Bronchial epithelial cell (primary cell): Measurements from ENCODE around the gene GEMIN5.

DNA sequence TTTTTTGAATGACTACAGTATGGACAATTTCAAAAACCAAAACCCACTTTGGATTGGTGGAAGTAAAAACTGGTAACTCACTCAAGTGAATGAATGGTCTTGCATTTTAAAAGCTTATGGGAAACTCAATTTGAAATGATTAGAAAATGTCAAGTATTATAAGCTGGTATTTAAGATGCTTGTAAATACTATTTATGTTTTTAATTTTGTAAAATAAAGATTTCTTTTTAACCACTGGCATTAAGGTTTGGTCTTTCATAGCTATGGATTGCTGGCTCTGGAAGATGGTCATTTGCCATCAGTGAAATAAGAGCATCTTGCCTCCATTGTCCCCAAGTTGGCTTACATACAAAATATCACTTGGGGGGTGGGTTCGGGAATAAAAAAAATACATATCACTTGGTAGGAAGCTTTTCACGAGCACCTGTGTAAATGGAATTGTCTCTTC lies 18.1 kb downstream of the CNOT8 start:
- RRBS, 2 experiments: no CpG with 5 or more reads among the region's 2 CpGs

DNA sequence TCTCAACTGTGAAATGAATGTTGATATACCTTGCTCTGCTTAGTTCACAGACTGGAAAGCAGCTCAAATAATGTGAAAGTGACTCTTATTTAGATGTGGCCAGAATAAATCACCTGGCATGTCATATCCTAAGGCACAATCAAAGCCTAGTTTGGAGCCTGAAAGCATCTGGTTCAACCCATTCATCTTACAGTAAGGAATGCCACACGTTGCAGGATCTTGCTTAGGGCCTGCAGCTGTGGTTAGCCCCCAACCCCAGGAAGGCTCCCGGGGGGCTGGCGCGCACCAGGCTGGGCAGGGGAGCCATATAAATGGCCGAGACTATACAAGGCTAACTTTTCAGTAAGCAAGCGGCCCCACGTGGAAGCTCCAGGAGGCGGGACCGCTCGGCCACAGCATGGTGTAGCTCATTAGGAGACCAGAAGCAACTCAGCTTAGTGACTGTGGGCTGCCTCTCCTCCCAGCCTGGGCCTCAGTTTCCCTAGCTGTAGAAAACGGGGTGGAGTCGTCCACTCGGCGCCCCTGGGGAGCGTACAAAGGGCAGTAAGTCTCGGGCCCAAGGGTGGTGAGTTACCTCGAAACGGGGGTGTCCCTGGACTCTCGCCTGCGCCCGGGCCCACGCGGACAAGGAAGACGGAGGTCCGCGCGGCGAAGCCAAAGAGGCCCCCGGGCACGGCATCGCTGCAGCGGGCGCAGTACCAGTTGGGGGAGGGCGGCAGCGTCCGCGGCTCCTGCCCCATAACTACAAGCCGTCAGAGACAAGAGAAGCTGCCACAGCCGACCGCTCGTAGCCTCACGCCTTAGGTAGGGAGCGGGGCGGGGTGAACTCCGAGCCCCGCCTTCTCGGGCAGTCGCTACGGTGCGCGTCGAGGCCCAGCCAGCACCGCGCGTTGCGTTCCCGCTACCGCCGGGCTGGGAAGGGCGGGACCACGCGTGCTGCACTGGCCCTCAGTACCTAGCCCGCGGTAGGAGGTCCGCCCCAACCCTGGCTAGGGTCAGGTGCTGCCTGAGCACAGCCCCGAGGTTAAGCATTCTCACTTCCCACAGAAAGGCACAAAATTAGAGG lies at the start of gene GEMIN5:
Gene GEMIN5, minus strand, starts transcription at position 818 of the 1,066 bp plus-strand sequence.
- RRBS, 2 experiments: 1% methylated on average over 9 of the region's 66 CpGs

GRCh38 chr5:155729437-155730224 lies 597.3 kb upstream of the SGCD start:
- RRBS, 2 experiments: no CpG with 5 or more reads among the region's 36 CpGs

DNA sequence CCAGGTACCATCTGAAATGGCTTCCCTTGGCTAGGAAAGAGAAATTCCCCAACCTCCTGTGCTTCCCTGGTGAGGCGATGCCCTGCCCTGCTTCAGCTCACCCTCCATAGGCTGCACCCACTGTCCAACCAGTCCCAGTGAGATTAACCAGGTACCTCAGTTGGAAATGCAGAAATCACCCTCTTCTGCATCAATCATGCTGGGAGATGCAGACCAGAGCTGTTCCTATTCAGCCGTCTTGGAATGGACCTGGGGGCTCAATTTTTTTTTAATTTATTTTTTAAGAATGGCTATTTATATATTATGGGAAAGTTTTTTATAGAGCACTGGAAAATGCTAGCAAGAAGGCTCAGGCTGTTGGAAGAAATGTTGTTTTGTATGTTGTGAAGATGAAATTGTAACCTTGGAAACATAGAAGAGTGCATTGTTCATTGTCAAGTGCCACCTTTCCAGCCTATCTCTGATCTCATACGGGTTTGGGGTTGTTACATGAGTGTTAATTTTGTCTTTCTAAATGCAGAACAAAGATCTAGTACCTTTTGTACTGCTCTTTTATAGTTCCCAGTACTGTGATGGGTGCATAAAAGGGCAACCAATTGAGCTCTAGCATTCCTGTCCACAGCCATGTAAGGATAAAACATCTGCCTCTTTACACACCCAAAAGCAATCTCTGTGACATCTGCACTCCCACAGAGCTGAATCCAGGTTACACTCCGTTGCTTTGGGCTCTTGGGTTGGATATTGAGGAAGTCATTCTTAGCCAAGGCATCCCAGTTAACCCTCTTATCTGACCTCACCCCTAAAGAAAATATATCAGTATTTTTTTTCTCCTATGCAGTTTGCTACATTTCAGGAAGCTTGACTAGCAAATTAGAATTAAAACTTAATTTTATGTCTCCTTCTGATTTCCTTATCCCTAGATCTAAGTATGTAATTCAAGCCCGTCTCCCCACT lies 255.1 kb downstream of the SGCD start:
- RRBS, 2 experiments: no CpG with 5 or more reads among the region's 5 CpGs

DNA sequence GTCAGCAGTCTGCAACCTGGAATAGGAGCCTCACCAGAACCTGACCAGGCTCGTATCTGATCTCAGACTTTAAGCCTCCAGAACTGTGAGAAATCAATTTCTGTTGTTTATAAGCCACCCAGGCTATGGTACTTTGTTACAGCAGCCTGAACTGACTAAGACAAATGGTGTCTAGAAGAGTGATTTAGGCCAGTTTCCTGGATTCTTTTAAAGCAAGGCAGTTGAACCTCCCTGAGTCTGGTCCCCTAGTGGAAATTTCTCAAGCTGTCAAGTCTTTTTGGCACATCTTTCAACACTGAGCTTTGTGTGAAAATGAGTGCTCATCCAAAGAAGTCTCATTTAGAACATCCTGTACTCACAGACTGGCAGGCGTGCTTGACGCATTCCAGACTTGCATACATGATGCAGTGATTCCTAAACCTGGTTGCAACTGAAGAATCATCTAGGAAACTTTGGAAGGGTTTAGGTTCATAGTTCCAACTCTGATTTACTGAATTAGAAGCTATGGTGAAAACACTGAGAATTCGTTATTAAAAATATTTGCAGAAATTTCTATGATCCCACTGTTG lies 254.7 kb upstream of the PPP1R2B start:
- RRBS, 2 experiments: no CpG with 5 or more reads among the region's 4 CpGs

GRCh38 chr5:156820052-156820528 lies 30.0 kb upstream of the PPP1R2B start:
- RRBS, 2 experiments: no CpG with 5 or more reads among the region's 6 CpGs

GRCh38 chr5:157143178-157144165 lies 807 bp upstream of the MED7 start:
- RRBS, 2 experiments: no CpG with 5 or more reads among the region's 36 CpGs

DNA sequence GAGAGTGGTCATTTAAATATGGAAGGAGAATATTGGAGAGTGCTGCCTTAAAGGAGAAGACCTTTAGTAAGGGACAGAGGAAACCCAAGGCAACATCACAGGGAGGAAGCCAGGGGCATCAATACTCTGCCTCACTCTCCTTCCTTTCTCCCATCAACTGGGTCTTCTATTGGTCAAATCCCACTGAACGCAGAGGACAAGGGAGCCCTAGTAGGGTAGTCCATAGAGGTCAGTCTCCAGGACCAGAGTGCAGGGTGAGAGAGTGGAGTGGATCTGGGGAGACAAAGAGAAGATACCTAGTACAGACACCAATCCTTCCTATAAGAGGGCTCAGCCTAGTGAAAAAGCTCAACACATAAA lies 8.3 kb upstream of the CYFIP2 start:
- RRBS, 2 experiments: no CpG with 5 or more reads among the region's 1 CpG

- RRBS, 2 experiments: no CpG with 5 or more reads among the region's 4 CpGs
Measured at GRCh38 chr5:157283223-157283844, 17.4 kb downstream of the CYFIP2 start.

- RRBS, 2 experiments: no CpG with 5 or more reads among the region's 3 CpGs
Measured at GRCh38 chr5:157284469-157284893, 18.6 kb downstream of the CYFIP2 start.

DNA sequence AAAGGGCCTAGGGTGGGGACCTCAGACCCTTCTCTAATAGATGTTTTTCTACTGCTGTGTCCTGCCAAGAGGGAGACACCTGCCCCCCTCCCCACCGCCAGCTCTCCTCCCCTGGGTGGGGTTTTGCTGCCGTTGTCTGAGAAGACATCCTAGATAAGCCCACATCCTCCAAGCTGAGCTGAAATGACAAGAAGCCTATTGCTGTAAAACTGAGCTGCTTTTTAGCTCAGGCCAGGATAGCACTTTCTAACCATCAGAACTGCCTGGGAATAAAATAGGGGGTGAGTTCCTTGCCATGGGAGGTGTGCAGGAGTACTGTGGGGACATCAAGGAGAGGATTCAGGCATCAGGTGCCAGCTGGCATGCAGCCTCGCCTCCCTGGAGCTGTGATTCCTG lies 37.8 kb downstream of the CYFIP2 start:
- RRBS, 2 experiments: no CpG with 5 or more reads among the region's 3 CpGs

DNA sequence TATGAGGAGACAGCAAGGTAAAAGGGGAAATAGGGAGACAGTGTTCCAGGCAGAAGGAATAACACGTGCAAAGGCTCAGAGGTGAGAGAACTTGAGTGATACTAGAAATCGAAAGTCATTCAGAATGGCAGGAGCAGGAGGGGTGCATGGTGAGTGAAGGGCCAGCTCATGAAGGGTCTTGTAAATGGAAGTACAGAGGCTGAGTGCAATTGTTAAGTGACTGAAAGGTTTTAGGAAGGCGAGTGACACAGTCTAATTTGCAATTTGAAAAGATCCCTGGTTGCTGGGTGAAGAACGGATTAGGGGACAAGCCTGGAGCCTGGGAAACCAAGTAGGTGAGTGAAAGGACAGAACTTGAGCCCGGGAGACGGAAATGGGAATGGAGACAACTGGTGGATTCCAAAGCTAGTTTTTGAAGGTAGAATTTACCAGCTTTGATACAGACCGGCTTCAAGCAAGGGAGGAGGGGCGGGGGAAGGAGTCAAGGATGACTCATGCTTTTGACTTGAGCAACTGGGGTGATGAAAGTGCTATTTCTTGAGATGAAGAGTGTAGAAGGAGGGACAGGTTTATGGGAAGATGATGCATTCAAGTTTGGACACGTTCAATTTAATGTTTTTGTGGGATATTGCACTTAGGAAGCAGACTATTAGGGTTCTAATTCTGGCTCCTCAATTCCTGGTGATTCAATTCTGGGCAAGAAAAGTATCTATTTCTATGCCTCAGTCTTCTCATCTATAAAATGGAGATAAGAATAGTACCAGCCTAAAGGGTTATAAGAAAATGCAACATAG lies 4.3 kb downstream of the NIPAL4 start:
- RRBS, 2 experiments: 0% methylated on average over 2 of the region's 9 CpGs; no CpG with 5 or more reads in 1 of the 2 experiments

DNA sequence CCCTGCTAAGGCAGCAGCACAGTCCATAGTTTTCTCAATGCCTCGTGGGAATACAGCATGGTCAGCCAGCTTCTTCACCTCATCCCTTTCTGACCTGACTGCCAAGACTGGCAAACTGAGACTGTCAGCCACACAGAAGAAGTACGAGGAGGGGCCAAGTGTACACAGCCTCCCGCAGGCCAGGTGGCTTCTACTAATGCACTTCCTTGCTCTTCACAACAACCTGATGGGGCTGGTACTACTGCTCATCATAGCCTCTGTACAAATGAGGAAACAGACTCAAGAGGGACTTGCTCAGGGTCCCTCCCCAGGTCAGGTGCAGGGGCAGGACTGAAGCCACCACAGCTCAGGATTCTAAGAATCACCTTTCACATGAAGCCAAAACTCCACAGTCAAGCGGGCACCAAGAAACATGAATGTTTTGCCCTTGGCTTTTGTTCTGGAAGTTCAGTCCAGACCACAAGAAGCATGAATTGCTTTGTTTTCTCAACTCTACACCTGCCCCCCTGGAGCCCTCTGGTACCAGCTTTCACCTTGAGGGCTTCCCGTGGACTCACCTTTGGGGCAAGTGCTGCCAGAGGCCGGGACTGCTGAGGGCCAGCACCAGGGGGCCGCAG lies 21.3 kb downstream of the NIPAL4 start:
- RRBS, 2 experiments: 75 to 77% methylated on average over 2 of the region's 7 CpGs

DNA sequence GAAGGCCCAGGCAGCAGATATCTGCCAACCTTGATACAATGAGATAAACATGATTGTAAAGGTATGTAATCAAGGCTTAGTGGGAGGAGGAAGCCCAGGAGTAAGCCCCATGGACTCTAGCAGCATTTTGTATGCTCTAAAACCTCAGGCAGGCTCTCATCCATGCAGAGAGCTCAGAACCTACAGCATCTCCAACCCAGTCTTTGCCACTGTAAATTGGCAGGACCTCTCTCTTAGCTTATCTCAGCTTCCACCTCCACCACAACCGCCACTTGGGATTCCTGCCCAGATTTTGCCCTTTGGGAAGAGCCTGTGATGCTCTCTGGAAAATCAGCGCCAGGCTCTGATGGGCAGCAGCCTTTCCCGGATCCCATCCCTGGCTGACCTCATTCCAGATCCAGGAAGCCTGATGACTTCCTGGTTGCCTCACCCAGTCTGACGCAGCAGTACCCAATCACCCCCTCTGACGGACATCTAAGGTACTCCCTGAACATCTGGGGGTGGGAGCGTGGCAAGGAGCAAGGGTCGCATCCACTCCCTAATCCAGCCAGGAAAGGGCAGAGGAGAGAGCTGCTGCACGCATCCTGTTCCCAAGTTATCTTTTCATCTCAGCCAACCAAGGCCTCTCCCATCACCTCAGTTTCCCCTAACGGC lies 54.2 kb downstream of the ADAM19 start:
- RRBS, 2 experiments: no CpG with 5 or more reads among the region's 9 CpGs

DNA sequence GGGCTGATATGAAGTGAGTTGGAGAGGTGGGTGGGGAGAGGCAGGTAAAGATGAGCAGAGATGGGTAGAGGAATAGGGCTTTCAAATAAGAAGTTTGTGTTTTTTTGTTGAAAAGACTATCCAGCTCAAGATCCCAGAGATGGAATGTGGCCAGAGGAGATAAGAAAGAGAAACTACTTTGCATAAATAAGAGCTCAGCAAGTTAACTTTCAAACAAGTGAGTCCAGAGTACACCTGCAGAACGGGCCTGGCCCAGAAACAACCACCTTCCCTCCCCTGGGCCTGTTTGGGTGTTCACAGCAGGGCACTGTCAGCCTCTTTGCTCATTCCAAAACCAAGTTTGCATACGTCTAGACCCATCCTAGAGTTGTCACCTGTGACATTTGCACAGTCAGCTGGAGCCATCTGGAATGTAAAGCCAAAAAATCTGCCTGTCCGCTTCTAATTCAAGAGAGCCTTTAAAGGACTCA lies 2.3 kb upstream of the CLINT1 start:
- RRBS, 2 experiments: no CpG with 5 or more reads among the region's 3 CpGs

- RRBS, 2 experiments: no CpG with 5 or more reads among the region's 7 CpGs
Measured at GRCh38 chr5:159018582-159019270, 81.0 kb downstream of the EBF1 start.

GRCh38 chr5:159050179-159051258 lies 49.2 kb downstream of the EBF1 start:
- RRBS, 2 experiments: no CpG with 5 or more reads among the region's 8 CpGs

- RRBS, 2 experiments: 4 to 9% methylated on average over 6 of the region's 33 CpGs
Measured at GRCh38 chr5:159104295-159104824, 4.6 kb upstream of the EBF1 start.

- RRBS, 2 experiments: no CpG with 5 or more reads among the region's 2 CpGs
Measured at GRCh38 chr5:159195889-159196759, 13.2 kb downstream of the RNF145 start.

- RRBS, 2 experiments: no CpG with 5 or more reads among the region's 15 CpGs
Measured at GRCh38 chr5:159864789-159865807, 51.2 kb upstream of the ADRA1B start.